ENCODE data around the genes MRPL20, ATAD3A and TMEM240.

DNA sequence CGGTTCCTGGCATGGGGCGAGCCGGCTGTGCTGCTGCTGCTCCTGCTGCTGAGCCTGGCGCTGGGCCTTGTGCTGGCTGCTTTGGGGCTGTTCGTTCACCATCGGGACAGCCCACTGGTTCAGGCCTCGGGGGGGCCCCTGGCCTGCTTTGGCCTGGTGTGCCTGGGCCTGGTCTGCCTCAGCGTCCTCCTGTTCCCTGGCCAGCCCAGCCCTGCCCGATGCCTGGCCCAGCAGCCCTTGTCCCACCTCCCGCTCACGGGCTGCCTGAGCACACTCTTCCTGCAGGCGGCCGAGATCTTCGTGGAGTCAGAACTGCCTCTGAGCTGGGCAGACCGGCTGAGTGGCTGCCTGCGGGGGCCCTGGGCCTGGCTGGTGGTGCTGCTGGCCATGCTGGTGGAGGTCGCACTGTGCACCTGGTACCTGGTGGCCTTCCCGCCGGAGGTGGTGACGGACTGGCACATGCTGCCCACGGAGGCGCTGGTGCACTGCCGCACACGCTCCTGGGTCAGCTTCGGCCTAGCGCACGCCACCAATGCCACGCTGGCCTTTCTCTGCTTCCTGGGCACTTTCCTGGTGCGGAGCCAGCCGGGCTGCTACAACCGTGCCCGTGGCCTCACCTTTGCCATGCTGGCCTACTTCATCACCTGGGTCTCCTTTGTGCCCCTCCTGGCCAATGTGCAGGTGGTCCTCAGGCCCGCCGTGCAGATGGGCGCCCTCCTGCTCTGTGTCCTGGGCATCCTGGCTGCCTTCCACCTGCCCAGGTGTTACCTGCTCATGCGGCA lies 2.7 kb downstream of the TAS1R3 start:
- RRBS = 88% methylated on average over 7 of the region's 36 CpGs
CAGE:
- cytosol, long polyA plus RNA = no peak
- long polyA plus RNA = no peak
- nucleus, long polyA plus RNA = no peak

- RRBS = no CpG with 5 or more reads among the region's 26 CpGs
CAGE:
- cytosol, long polyA plus RNA = no peak
- long polyA plus RNA = no peak
- nucleus, long polyA plus RNA = no peak
Observed at GRCh38 chr1:1360326-1361271, 2.2 kb upstream of the MXRA8 start.

DNA sequence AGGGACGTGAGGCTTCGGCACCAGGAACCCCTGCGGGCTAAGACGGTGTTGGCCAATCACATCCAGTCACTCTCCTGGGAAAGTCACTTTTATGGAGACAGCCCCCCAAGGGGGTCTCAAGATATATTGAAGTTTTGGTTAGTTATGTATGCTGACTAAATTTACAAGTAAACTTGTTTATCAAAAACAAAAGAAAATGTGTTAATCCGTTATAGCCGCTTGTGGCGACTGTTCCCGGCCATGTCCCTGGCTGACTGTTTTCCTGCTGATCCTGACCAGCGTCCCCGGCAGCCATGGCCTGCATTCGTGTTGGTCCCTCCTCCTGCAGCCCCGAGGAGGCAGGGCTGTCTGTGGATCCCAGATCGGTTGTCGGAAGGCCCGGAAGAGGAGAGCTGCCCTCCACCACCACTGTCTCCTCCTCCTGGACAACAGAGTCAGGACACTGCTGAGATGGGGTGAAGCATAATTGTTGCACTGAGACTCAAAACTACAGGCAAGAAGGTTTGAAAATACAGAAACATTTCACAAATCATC lies 3.5 kb upstream of the MXRA8 start:
- RRBS = 78% methylated on average over 7 of the region's 15 CpGs
CAGE:
- cytosol, long polyA plus RNA = no peak
- long polyA plus RNA = no peak
- nucleus, long polyA plus RNA = no peak

DNA sequence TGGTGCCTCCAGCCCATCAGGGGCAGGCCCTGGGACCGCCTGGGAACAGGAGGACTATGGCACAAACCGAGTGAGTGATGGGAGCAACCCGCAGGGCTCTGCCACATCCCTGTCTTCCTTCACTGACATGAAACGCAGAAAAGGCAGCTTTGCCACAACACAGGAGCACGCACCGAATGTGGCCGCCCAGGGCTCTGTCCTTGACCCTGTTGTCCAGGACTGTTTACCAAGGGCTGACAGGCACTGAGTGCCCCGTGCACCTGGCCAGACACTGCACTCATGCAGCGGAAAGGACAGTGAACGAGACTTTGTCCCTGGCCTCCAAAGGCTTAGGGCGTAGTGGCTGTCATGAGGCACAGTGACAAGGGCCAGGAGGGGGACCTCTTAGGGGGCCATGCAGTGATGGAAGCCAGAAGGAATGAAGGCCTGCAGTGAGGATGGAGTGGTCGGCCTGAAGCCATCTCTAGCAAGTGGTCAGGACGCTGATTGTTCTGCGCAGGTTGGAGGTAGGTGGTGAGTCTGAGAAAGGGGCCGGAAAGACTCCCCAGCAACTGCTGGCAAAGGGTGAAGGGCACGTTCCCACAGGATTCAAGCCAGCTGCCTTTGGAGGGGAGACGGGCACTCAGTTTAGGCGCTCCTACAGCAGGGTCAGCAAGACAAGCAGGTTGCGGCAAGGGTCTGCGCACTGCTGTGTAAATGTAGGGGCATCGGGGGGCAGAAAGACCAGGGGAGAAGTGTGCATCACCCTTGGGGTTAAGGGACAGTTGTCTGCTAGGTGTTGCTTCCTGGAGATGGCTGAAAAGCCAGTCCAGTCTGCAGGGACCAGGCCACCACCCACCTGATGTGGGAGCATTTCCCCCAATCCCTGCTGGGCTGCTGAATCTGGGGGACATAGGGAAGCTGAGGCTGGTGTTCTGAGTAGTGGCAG lies 1.9 kb upstream of the CCNL2 start:
- RRBS = no CpG with 5 or more reads among the region's 21 CpGs
CAGE:
- cytosol, long polyA plus RNA = no peak
- long polyA plus RNA = no peak
- nucleus, long polyA plus RNA = no peak

GRCh38 chr1:1401693-1403051 lies 3.0 kb upstream of the CCNL2 start:
- RRBS = no CpG with 5 or more reads among the region's 28 CpGs
CAGE:
- cytosol, long polyA plus RNA = no peak
- long polyA plus RNA = no peak
- nucleus, long polyA plus RNA = no peak

GRCh38 chr1:1406210-1407119 lies 628 bp downstream of the MRPL20 start:
- RRBS = 10% methylated on average over 35 of the region's 71 CpGs
CAGE:
- cytosol, long polyA plus RNA = start-site peak on the plus strand at chr1:1406473-1406587, 52 and 22 reads in 2 replicates
- long polyA plus RNA = start-site peak on the plus strand at chr1:1406498-1406603, 39 and 20 reads in 2 replicates
- nucleus, long polyA plus RNA = no peak

DNA sequence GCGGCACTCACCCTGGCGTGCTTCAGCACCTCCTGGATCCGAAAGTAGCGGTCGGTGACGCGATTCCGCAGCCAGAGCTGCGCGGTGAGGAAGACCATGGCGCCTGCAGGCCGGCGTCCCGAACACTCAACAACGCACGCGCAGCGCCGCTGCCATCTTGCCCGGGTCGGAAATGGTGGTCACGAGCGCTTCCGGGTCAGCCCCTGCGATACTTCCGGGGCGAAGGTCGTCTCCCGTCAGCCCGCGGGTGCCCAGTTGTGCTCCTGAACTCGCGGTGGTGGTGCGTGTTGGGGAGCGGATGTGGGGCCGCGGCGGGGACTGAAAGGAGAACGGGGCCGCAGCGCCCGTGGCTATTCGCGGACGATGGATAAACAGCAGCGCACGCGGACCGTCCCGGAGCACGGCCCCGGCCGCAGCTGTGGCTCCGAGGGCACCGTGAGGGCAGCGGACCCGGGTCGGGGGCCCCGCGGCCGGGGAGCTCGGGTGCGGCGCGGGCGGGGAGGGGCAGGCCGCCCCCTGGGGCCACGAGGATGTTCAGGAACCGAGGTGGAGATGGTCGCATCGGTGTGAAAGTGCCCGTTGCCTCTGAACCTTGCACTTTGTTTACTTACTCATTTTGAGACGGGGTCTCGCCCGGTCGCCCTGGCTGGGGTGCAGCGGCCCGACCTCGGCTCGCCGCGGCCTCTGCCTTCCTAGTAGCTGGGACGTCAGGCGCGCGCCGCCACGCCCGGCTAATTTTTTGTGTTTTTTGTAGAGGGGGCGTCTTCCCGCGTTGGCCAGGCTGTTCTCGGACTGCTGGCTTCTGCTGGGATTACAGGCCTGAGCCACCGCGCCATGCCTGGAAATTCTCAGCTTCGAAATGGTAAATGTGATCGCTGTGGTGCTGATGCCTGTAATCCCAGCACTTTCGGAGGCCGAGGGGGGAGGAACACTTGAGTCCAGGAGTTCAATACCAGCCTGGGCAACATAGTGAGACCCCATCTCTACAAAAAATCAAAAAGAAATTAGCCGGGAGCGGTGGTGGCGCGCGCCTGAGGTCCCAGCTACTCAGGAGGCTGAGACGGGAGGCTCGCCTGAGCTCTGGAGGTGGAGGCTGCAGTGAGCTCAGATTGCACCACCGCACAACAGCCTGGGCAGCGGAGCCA lies at the start of gene MRPL20:
Gene MRPL20, minus strand, starts transcription at position 174 of the 1,145 bp plus-strand sequence.
- RRBS = 2% methylated on average over 20 of the region's 108 CpGs
CAGE:
- cytosol, long polyA plus RNA = no peak
- long polyA plus RNA = no peak
- nucleus, long polyA plus RNA = start-site peak on the minus strand centred at position 155 of the sequence, 59 bp wide, 78 and 182 reads in 2 replicates

GRCh38 chr1:1422632-1423121 lies 1.6 kb upstream of the ANKRD65 start:
- RRBS = no CpG with 5 or more reads among the region's 17 CpGs
CAGE:
- cytosol, long polyA plus RNA = no peak
- long polyA plus RNA = no peak
- nucleus, long polyA plus RNA = no peak

DNA sequence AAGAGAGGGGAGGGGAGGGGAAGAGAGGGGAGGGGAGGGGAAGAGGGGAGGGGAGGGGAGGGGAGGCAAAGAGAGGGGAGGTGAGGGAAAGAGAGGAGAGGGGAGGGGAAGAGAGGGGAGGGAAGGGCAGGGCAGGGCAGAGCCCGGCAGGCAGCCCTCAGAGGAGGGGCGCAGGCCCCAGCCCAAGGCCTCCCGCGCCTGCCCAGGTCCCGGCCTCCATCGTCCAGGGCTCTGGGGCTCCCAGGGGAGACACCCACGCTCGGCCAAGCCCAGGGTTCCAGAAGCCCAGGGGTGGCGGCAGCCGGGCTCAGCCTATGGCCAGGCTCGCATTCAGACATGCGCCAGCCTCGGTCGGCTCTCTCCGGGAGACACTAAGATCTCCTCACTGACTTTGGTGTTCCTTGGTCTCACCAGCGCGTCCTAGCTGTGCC lies 2.4 kb downstream of the TMEM88B start:
- RRBS = 93% methylated on average over 13 of the region's 17 CpGs
CAGE:
- cytosol, long polyA plus RNA = no peak
- long polyA plus RNA = no peak
- nucleus, long polyA plus RNA = no peak

GRCh38 chr1:1511627-1512796 lies at the start of gene ATAD3A:
Gene ATAD3A (plus strand): TSS chr1:1512162.
- RRBS = 2% methylated on average over 11 of the region's 154 CpGs
CAGE:
- cytosol, long polyA plus RNA = no peak
- long polyA plus RNA = no peak
- nucleus, long polyA plus RNA = no peak

DNA sequence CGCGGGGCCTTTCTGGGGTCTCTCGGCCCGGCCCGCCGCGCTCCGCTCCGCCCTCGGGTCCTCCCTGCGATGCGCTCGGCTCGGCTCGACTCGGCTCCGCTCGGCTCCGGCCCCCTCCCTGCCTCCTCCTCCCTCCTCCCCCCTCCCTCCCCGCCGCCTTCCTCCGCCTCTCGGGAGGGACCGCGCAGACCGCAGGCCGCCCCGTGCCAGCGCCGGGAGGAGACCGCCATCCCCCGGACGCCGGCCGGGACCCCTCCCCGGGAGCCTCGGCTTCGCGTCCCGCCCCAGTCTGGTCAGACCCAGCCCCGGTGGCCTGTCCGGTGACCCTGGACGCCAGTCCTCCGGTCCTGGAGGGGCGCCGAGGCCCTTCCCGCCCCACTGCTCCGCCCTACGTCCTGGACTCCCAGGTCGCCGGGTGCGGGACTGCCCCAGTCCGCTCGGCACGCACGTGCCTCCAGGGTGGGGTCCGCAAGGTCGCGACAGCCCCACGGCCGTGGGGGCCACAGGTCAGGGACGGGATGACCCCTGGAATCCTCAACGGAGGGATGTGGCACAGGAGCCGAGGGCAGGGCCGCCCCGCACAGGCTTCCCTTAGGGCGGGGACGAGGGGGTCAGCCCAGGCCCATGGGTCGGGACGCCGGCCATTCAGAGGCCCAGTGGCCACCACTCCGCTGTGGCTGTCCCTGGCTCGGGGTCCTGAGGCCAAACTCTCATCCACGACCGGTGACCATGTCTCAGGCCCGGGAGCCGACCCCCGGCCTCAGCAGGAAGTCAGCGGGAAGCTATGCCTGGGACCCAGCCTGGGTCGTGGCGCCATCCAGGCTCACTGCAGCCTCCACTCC lies at the start of gene TMEM240:
Gene TMEM240, minus strand, starts transcription at position 92 of the 842 bp plus-strand sequence.
- RRBS = 40% methylated on average over 35 of the region's 81 CpGs
CAGE:
- cytosol, long polyA plus RNA = no peak
- long polyA plus RNA = no peak
- nucleus, long polyA plus RNA = no peak

DNA sequence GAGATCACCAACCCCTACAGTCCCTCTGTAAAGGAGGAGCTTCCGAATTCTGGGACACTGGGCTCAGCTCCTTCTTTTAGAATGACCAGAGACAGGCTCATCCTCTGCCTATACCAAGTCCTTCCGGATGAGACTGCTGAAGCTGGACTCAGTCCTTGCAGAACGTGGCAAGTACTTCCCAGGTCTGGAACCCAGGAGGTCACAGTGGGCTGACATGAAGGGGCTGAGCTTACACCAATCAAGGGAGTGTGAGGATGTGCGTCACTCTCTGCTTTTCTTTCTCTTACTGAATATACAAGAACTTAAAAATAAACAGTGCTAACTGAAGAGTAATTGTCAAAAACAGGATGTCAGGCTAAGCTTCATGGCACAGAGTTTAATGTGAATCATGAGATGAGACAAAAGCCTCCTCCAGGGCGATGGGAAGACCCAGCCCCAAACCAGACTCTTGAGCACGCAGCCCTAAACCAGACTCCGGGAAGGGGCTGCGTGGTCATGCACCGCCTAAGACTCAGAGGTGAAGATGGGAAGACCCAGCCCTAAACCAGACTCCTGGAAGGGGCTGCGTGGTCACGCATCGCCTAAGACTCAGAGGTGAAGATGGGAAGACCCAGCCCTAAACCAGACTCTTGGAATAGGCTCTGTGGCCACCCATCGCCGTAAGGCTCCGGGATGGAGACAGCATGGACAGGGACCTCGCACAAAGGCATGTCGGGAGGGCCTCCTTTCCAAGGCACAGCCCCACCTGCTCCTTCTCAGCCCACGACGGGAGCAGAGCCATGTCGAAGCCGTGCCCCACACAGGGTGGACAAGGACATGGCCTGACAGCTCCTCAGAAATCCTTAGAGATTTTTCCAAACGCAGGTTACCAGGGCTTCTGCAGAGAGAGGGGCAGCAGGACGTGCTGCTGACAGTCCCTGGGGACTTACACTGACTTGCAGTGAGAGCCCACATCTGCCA lies 12.4 kb downstream of the SSU72 start:
- RRBS = no CpG with 5 or more reads among the region's 23 CpGs
CAGE:
- cytosol, long polyA plus RNA = no peak
- long polyA plus RNA = no peak
- nucleus, long polyA plus RNA = no peak

DNA sequence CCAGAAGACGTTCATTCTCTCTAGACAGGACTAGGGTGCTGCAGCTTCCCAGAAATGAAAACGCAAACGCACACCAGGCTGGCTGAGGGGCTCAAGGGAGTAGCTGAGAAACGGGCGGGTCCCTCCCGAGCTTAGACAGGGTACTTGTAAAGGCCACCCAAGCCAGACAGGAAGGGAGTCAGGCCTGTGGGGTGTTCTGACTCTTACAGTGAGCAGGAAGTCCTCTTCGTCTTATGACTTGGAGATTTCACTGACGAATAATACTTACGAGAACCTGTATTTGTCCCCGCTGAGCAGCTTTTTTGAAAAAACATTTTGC lies 11.0 kb upstream of the CDK11B start:
- RRBS = no CpG with 5 or more reads among the region's 10 CpGs
CAGE:
- cytosol, long polyA plus RNA = no peak
- long polyA plus RNA = no peak
- nucleus, long polyA plus RNA = no peak

DNA sequence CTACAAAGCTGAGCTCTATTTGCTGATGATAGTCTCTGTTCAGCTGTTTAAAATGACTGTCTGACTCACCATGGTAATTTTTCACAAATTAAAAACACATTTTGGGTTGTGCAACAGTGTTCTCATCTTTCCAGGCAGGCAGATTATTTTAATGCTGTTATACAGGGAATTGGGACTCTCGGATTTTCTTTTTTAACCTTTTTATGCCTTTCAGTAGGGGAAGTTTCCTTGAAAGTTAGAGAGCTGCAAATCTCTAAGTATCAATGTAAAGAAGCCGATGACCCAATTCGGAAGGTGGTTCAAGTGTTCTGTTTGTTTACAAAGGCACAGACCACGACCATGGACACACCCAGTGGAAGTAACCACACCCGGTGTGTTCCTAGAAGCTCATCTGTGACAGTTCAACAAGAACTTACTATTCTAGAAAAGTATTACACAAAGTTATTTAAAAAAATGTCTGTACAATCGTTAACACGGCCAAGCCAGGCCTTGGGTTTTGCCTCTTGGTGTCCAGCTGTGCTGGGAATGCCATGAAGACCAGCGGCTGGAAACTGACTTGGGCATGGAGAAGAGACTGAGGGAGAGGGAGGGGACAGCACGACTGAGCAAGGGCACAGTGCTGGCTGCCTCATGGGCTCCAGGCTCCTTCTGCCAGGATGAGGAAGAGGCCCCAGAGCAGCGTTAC lies 4.4 kb upstream of the CDK11A start:
- RRBS = no CpG with 5 or more reads among the region's 10 CpGs
CAGE:
- cytosol, long polyA plus RNA = no peak
- long polyA plus RNA = no peak
- nucleus, long polyA plus RNA = no peak

DNA sequence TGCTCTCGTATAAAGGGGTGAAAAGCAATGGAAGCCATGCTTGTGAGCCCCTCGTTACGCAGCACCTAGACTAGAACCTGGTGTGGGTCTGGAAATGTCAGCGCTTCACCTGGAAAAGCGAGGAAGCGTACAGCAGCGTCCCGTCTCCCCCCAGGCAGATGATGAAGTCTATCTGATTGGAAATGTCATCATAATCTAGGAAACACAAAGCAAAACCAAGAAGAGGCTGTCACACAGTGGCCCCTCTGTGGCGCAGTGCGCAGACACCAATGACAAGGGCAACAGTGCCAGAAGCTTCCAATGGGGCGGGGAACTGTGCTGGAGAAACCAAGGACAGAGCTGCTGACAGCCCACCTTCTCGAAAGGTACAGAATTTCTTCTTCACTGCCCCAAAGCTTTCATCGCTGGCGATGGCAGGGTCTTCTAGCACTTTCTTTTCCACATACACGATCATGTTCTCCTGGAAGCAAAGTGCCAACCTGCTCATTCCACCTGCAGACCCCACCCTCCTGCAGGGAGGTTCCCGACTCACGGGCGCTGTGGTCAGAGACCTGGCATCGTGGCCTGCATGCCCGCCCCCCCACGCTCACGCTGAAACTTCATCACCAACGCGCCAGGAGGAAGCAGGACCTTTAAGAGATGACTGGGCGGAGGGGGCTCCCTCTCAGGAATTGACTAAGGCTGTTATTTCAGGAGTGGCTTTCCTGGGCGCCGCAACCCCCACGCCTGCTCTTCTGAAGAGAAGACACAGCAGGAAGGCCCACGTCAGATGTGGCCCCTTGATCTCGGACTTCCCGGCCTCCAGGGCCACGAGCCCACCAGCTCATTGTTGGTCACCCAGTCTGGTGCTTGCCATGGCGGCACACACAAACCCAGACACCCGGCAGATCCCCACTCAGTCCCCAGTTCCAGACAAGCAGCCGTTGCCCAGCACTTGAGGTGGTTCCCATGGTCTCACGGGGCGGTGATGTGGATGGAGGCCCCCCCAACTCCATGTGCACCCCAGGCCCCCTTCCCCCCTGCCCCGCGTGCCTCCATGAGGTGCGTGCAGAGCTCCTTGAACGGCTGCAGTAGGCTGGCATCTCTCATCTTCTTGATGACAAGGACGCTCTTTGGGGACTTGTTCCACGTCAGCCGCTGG lies 21.8 kb downstream of the NADK start:
- RRBS = 97% methylated on average over 2 of the region's 44 CpGs
CAGE:
- cytosol, long polyA plus RNA = no peak
- long polyA plus RNA = no peak
- nucleus, long polyA plus RNA = no peak

- RRBS = 95% methylated on average over 9 of the region's 27 CpGs
CAGE:
- cytosol, long polyA plus RNA = no peak
- long polyA plus RNA = no peak
- nucleus, long polyA plus RNA = no peak
Observed at GRCh38 chr1:1759660-1760282, 18.5 kb downstream of the NADK start.

DNA sequence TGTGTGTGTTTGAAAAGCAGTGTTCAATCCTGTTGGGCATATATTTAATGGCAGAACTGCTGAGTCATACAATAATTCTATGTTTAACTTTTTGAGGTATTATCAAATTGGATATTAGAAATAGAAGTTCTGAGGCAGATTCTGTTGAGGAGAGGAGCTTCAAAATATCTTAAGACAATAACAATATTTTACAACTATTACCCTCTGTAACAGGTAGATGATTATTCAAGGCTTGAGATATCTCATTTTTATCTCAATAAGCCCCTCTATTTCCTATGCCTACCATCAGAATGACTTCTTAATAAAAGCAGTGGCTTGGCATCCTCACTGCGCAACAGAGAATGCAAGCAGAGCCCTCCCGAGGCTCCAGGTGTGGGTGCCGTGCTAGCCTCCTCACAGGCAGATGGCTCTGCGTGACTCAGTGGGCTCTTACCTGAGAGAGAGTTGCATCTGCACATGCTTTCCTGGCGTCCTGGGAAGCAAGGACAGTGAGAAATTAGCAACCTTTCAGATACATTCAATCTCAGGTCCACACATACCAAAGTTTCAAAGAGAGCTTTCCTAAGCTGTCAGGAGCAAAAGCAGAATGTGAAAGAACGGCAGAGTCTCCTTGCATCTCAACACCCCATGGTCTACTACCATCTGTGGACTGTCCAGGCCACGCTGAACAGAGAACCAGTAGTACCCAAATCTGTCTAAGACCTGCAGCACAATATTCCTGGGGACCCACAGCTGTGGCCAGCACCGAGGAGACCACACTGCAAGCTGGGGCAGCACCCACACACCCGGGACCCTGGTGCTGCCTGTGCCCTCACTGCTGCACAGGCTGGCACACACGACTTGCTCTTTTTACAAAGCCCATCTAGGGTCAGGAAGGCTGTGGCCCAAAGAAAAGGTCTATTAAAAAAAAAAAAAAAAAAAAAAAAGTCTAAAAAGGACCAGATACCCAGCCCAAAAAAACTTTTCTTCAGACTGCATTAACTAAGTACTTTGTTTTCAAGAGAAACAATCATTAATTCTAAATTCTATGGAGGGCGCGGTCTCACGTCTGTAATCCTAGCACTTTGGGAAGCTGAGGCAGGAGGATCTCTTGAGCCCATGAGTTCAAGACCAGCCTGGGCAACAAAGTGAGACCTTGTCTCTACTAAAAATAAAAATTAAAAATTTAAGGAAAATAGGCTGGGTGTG lies 39.5 kb upstream of the NADK start:
- RRBS = no CpG with 5 or more reads among the region's 13 CpGs
CAGE:
- cytosol, long polyA plus RNA = no peak
- long polyA plus RNA = no peak
- nucleus, long polyA plus RNA = no peak

DNA sequence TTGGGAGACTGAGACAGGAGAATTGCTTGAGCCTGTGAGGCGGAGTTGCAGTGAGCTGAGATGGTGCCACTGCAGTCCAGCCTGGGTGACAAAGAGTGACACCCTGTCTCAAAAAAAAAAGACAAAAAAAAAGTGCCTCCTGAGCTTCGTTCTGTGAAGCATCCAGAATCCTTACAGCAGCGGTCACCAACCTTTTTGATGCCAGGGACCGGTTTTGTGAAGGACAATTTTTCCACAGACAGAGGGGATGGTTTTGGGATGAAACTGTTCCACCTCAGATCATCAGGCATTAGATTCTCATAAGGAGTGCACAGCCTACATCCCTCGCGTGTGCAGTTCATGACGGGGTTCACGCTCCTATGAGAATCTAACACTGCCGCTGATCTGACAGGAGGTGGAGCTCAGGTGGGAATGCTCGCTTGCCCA lies 16.2 kb downstream of the GNB1 start:
- RRBS = no CpG with 5 or more reads among the region's 10 CpGs
CAGE:
- cytosol, long polyA plus RNA = no peak
- long polyA plus RNA = no peak
- nucleus, long polyA plus RNA = no peak

- RRBS = 8% methylated on average over 19 of the region's 56 CpGs
CAGE:
- cytosol, long polyA plus RNA = no peak
- long polyA plus RNA = no peak
- nucleus, long polyA plus RNA = no peak
Observed at GRCh38 chr1:1919360-1919992, 397 bp upstream of the TMEM52 start.

- RRBS = no CpG with 5 or more reads among the region's 23 CpGs
CAGE:
- cytosol, long polyA plus RNA = no peak
- long polyA plus RNA = no peak
- nucleus, long polyA plus RNA = no peak
Observed at GRCh38 chr1:2049306-2049874, 821 bp upstream of the PRKCZ start.

Data from SK-N-SH (cell line).